Right lobe of liver (tissue), 4 donors: ENCODE results near the gene ZPBP.

DNA sequence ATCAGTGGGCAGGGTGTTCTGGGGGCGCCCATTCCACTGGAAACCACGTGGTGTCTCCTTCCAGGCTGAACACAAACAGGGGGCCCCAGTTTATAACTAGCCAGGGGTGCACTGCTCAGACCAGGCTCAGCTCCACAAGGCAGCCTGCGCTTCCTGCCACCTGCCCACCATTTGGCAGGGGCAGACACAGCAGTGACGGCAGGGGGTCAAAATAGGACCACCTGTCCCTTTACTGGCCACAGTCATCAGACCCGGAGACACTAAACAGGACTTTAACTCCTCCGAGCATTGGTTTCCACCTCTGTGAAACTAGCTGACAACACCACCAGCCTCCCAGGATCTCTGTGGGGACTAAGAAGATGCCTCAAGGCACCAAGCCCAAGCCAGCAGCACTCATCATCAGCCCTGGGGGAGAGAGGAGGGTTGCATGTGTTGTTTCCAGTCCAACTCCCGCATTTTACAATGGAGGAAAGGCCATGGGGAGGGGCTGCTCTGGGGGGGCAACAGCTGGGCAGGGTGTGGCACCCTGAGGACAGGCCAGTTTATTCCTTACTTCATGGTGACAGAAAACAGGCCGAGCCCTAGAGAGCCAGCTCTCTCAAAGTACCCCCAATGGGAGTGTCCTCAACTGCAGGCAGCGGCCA lies 127.7 kb downstream of the TNS3 start:
- PRO-cap, 4 experiments, result no peak in any of the 4 experiments
- RAMPAGE, long total RNA, 2 experiments, result no peak in any of the 2 experiments

DNA sequence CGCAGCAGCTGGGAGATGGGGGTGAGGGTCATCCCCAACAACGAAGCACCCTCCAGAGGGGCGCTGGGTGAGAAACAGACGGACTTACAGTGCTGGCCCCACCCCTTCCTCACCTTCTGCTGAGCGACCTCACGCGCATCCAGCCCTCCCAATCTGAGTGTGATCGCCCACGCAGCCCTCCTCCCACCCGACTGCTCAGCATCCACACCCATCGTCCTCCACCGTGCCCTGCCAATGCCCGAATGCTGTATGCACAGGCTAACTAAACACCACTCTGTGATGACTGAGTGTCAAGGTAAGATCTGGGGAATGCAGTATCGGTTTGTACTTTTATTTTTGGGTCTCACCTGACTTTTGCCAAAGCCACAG lies 109.1 kb downstream of the TNS3 start:
- PRO-cap, 4 experiments, result no peak in any of the 4 experiments
- RAMPAGE, long total RNA, 2 experiments, result no peak in any of the 2 experiments

GRCh38 chr7:47475729-47476356 lies 106.1 kb downstream of the TNS3 start:
- PRO-cap, 4 experiments, result peak in 2 of 4 experiments; most common plus-strand start chr7:47476151 (in 2); most common minus-strand start chr7:47476011 (in 1)
- RAMPAGE, long total RNA, 2 experiments, result no peak in any of the 2 experiments

DNA sequence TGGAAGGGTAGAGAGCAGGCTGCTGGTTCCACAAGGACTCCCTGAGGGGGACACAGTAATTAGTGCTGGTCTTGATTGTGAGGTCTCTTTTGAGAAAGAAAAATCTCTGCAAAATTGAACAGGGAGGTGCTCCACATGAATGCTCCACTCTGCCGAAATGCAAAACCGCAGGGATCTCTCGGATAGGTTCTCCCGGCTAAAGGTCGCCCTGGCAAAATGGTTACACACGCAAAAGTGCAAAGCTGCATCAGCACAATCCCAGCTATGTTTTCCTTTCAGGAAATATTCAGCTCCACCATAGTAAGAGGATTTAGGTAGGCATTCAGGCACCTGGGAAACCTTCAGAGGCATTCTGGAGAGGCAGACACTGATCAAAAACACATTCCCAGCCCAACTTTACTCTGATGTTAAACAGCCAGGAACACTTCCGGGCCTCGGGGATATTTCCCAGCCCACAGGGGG lies 46.3 kb downstream of the TNS3 start:
- PRO-cap, 4 experiments, result peak in 3 of 4 experiments; most common plus-strand start position 298 of the sequence (in 2); most common minus-strand start position 151 of the sequence (in 3)
- RAMPAGE, long total RNA, 2 experiments, result no peak in any of the 2 experiments

DNA sequence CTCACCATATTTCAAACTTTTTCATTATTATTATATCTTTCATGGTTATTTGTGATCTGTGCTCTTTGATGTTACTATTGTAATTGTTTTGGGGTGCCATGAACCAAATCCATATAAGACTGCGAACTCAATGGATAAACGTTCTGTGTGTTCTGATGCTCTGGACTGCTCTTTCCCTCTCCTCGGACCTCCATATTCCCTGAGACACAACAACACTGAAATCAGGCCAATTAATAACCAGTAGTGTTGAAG lies 29.5 kb downstream of the TNS3 start:
- PRO-cap, 4 experiments, result no peak in any of the 4 experiments
- RAMPAGE, long total RNA, 2 experiments, result no peak in any of the 2 experiments

- PRO-cap, 4 experiments, result no peak in any of the 4 experiments
- RAMPAGE, long total RNA, 2 experiments, result no peak in any of the 2 experiments
These were observed 7.2 kb downstream of the TNS3 start for GRCh38 chr7:47574709-47575132.

DNA sequence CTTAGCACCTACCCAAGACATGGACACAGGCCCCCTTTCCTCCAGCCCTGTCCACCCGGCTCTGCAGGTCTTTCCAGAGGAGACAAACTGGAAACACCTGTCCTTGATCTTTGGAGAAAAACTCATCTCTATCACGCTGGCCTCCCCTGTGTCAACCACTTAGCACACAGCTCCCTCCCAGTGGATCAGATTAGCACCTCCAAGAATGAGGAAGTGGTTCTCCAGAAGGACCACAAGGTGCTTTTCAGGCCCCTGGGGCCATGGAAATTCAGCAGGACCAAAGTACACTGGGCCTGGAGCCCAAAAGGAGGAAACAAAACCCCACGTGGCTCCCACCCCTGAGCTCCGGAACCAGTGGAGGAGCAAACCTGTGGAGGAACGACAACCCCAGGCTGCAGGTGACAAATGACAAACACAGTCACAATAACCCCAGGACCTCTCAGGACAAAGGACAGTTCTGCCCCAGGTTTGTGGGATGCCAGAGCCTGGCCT lies 5.9 kb downstream of the TNS3 start:
- PRO-cap, 4 experiments, result no peak in any of the 4 experiments
- RAMPAGE, long total RNA, 2 experiments, result no peak in any of the 2 experiments

DNA sequence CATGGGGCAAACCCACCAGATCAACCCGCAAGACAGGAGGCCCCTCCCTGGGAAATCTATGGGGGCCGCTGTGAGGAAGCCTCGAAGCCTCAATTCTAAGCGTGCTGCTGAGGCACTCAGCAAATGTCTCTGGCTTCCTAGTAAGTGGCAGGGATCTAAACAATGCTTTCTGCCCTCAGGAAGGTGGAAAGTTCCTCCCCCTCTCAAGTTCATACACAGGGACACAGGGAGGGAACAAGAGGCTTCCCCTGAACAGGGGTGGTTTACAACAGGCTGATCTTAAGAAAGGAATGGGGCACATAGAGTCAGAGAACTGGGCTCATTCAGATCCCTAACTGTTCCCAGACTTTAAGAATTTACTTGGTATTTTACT lies 2.5 kb downstream of the TNS3 start:
- PRO-cap, 4 experiments, result peak in 2 of 4 experiments; most common plus-strand start position 271 of the sequence (in 2); most common minus-strand start position 131 of the sequence (in 2)
- RAMPAGE, long total RNA, 2 experiments, result no peak in any of the 2 experiments

DNA sequence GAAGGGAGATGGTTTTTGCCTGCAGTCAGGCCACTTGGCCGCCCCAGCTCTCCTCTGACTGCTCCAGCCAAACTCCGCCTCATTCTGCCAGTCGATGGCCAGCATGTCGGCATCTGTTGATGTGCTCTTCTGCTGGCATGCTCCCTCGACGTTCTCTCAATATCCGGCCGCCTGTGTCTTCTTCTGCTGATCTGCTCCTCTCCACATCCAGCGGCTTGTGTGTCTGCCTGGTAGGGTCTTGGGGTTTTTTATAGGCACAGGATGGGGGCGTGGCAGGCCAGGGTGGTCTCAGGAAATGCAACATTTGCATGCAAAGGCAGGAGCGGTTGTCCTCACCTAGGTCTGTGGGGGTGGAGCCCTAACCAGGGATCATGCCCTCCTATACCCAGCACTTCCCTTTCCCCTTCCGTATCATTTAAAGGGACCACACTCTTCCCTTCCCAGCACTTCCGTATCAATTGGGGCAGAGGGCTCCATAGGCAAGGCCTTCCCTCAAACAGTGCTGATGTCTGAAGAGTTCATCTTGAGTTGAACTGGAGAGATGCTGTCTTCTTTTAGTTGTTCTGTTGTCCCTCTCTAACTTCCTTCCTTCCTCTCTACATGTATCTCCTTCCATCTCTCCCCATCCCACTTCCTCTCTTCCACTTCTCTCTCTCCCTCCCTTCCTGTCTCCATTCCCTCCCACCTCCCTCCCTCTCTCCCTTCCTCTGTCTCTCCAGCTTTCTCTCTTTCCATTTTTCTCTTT lies 40.4 kb upstream of the TNS3 start:
- PRO-cap, 4 experiments, result no peak in any of the 4 experiments
- RAMPAGE, long total RNA, 2 experiments, result no peak in any of the 2 experiments

- PRO-cap, 4 experiments, result peak in 3 of 4 experiments; most common plus-strand start chr7:47669712 (in 1); most common minus-strand start chr7:47669601 (in 1)
- RAMPAGE, long total RNA, 2 experiments, result no peak in any of the 2 experiments
These were observed 87.5 kb upstream of the TNS3 start for GRCh38 chr7:47669327-47669934.

DNA sequence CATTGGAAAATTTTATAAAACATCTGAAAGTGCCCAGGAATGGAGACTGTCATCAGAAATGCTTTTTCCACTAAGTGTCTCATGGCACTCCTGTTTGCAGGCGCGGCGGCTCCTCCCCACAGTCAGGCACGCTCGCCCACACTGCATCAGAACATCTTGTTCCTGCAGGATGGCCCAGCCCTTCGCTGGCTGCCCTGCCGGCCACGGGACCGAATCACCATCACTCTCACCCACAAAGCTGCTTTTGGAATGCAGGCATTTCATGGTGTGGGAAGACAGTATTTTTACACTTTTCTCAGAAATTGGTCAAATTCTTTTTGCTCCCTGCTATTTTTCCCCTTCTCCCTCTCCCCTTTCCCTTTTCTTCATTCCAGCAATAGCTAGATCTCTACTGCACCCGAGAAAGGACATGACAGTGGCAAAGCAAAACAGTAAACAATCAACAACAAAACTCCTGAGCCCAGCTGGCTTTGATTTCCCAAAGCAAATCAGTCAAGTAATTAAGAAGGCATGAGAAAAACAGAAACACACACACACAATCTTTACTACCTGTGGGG lies 176.1 kb upstream of the TNS3 start:
- PRO-cap, 4 experiments, result no peak in any of the 4 experiments
- RAMPAGE, long total RNA, 2 experiments, result no peak in any of the 2 experiments

GRCh38 chr7:47970950-47971175 lies 8.6 kb downstream of the HUS1 start:
- PRO-cap, 4 experiments, result no peak in any of the 4 experiments
- RAMPAGE, long total RNA, 2 experiments, result no peak in any of the 2 experiments

DNA sequence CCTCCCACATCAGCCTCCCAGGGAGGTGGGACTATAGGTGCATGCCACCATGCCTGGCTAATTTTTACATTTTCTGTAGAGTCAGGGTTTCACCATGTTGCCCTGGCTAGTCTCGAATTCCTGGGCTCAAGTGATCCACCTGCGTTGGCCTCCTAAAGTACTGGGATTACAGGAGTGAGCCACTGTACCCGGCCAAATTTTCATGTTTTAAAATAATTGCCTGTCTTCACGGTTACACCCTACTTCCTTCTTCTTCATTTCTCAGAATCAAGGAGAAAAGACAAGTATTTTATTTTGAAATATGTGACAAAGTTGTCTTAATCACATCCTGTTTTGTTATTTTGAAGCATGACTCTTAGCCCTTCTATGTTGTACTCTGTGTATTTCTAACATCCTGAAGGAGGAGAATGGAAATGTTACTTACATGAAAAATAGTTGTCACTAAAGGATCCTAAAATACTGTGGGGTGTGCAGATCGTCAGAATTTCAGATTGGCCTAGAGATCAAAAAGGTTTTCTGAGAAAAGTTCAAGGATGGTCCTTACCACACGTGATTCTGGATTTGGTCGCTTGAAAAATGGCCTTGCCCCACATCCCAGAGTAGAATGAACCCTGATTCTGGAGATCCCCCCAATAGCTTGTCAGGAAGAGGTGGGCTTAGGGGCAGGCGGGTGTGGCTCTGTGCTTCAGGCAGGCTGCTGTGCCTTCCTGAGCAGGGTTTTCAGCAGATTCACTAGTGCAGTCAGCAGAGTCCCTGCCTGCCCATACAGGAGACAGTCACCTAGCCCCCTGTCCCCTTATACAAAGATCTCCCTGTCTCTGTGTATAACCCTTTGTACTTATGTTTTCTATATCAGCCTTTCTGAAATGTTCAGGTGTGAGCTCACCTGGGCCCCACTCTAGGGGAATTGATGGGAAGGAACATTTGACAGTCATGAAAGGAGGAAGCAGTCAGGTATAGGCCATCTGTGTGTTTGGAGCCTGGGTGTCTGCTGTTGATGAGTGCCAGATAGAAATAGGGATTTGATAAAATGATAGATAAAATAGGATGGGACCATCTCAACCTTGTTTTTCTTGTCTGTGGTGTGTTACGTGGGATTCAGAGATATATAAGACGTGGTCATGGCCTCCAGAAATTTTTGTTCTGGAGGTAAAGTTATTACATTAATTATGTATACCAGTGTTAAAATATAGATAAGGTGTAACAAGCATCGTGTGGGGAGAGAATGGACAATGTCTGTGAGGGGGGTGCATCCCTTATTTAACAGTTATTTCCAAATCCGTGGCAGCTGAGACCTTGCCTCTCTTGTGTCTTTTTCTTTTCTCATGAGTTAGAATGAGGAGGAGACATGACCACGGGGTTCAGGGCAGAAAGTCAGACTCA lies 8.8 kb downstream of the UPP1 start:
- PRO-cap, 4 experiments, result no peak in any of the 4 experiments
- RAMPAGE, long total RNA, 2 experiments, result no peak in any of the 2 experiments

DNA sequence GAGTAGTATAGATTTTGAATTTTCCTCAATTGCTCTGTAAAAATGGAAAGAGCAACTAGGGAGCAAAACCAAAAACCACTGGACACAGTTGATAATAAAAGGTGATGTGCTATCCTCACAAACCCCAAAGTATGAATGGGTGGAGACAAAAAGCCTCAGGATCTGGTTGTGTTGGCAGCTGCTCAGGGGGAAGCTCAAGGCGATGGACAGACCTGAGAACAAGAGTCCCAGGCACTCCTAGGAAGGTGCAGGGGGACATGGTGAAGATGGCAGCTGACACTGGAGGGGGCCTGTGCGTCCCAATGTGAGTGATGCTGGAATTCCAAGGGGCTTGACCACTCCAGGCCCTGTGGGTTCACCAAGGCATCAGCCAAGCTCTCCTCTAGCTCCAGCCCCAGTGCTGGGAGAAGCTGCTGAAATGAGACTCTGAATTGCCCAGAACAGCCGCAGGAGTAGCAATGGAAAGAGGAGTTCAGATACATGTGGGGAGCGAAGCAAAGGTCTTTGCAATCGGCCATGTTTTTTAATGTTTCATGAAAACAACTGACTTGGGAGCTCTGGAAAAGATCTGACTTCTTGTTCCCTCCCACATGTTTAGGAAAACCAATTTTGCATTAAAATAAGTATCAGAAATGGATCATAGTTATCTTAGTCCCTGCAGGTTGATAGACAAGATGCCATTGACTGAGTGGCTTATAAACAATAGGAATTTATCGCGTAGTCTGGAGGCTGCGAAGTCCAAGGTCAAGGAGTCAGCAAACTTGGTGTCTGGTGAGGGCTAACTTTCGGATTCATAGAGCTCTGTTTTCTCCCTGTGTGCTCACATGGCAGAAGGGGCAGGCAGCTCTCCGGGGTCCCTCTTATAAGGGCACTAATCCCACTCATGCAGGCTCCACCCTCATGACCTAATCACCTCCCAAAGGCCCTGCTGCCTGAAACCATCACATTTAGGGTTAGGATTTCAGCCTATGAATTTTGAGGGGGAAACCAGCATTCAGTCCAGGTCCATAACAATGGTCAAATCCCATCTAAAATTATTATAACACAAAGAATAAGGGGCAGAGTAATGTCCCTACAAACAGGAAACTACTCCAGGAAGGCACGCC lies 16.2 kb downstream of the UPP1 start:
- PRO-cap, 4 experiments, result no peak in any of the 4 experiments
- RAMPAGE, long total RNA, 2 experiments, result no peak in any of the 2 experiments

GRCh38 chr7:48110126-48110413 lies 21.0 kb downstream of the UPP1 start:
- PRO-cap, 4 experiments, result no peak in any of the 4 experiments
- RAMPAGE, long total RNA, 2 experiments, result no peak in any of the 2 experiments

- PRO-cap, 4 experiments, result no peak in any of the 4 experiments
- RAMPAGE, long total RNA, 2 experiments, result no peak in any of the 2 experiments
These were observed at the start of gene ZPBP for GRCh38 chr7:50092861-50093413. Gene ZPBP, minus strand, starts transcription at chr7:50093246.

GRCh38 chr7:50262775-50263437 lies 41.6 kb upstream of the IKZF1 start:
- PRO-cap, 4 experiments, result no peak in any of the 4 experiments
- RAMPAGE, long total RNA, 2 experiments, result no peak in any of the 2 experiments

DNA sequence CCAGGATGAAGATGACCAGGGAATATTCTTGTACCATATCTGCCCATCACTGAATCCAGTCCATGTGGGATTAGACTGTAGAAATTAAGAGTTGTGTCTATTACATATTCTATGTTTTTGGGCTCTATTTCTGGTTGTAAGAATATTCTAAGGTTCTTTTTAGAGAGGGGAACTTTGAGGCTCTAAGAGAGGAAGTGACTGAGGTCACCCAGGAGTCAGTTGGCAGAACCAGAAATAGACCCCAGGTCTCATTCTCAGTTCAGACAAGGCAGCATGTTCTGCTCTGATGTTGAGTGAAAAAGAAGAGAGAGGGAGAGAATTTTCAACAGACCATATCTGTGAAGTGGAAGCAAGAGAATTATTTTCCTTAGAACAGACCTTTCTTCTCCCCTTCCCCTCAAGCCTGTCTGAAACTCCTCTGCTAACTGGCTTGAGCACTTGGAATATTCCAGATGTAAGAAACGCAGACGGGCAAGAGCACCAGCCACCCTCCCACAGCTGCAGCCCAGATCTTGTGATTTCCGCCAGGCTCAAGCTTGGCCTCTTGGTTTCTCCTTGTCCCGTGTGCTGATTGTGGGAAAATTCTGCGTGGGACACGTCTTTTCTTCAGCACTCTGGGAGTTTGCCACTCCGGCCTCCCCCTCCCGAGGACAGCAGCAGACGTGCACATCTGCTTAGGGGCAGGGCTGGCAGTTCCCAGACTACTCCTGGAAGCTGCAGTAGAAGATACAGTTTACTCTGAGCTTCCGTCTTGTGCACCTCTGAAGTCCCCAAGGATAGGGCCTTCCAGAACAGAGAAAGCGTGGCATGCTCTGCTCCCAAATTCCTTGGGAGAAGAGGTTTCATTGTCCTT lies 22.8 kb upstream of the IKZF1 start:
- PRO-cap, 4 experiments, result peak in 2 of 4 experiments; most common plus-strand start position 262 of the sequence (in 1); most common minus-strand start position 516 of the sequence (in 1)
- RAMPAGE, long total RNA, 2 experiments, result no peak in any of the 2 experiments

DNA sequence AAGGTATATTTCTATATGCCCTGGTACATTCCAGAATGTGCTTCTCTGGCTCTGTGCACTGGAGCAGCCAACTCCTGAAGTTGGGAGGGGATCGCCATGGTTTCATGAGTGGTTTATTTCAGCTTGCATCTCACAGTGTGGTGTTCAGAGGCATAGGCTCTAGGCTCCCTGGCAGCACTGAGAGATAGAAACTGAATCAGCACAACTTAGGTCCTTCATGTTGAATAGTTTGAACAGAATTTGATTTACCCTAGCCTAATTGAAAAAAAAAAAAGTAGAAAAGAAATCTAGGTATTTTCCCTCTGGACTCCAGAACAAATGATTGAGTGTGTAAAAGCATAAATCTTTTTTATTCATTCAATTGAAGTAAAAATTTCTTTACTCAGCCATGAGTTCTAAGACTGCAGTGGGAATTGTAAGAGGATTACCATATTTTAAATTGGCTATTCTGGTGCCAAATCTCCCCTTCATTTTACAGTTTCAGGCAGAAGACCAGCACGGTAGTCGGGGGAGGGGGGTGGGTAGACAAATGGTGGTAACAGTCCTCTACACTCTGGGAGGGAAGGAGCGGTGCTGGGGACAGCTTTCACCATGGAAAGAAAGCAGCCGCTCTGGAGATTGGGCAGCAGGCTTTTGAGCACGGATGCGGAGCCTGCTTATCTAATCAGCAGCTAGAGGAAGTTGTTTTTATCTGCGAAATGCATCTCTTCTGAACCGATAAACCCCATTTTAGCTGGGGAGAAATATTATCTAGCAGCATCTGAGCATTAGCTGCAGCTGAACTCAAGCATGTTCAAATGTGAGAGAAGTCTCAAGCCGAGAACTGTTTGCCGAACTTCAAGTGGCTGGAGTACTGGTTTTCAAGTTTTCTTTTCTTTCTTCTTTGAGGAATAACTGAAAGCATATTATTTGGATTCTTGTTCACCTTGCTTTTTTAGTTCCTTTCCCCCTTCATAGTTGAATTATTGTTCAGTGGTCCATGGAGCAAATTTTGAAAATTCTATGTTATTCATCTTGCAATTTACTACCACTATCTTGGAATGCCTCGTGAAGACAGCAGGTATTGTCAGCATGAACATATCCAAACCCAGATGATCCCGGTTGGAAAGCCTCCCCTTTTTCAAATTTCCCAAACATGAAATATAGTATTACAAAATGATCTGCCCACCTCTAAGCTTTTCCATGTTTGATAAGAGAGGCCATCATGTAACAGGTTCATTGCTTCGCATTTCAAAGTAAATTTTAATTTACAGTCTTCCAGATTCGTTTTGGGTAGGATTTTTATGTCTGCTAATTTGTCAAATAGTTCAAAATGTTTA lies 28.8 kb downstream of the IKZF1 start:
- PRO-cap, 4 experiments, result peak in 2 of 4 experiments; most common plus-strand start position 746 of the sequence (in 1); most common minus-strand start position 635 of the sequence (in 1)
- RAMPAGE, long total RNA, 2 experiments, result no peak in any of the 2 experiments

- PRO-cap, 4 experiments, result peak in 1 of 4 experiments; most common minus-strand start chr7:50352438 (in 1)
- RAMPAGE, long total RNA, 2 experiments, result no peak in any of the 2 experiments
These were observed 47.8 kb downstream of the IKZF1 start for GRCh38 chr7:50352261-50352800.